Left ventricle myocardium (tissue), 1 donor: Measurements from ENCODE around the genes BOLL and CLK1.

DNA sequence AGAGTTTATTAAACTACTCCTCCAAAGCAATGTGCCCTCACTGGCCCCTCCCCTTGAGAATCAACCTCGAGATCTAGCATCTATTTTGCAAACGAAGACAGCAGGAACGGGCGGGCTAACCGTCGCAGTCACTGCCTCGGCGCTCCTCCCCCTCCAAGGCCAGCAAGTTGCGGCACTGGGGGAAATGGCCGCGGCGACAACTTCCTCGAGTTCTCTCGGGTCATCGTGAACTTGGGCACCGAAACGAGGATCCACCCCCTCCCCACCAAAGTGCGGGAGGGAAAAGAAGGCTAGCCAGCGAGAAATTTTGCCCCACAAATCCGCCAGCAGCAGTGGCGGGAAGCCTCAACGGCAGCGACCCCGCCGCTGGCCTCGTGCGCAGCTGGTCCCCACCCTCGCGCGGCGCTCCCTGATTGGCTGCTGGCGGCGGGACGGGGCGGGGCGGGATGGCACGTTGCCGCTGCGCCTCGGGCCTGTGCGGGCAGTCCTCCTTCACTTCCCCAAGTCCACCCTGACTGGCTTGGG lies at the start of gene BOLL:
Gene BOLL, minus strand, starts transcription at position 384 of the 525 bp plus-strand sequence.
- PRO-cap = no peak

DNA sequence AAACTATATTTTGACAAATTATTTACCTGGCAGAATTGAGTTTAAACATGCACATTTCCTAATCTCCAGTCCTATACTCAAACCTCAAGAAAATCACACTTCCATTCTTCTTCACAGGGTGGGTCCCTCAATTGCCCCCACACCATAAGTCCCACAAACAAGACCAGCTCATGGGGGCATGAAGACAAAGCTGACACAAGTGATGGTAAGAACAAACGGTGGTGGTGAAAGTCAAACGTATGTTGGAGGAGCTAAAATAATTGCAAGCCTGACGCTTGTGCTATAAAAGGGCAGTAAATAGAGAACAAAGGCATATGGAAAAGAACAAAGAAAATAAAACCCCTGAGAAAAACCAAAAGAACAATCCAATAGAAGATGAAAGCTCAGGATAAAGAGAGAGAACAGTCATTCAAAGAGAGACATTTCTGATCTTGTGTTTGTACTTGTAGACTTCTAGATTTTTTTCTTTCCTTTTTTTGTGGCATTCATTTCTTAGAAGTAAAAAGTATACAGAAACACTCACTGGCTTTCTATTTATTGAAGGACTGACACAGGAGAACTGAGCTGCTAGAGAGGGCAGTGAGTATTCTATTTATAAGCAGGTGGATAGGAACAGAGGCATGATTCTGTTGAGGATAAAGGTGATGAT lies 688.6 kb downstream of the SATB2 start:
- PRO-cap = no peak

DNA sequence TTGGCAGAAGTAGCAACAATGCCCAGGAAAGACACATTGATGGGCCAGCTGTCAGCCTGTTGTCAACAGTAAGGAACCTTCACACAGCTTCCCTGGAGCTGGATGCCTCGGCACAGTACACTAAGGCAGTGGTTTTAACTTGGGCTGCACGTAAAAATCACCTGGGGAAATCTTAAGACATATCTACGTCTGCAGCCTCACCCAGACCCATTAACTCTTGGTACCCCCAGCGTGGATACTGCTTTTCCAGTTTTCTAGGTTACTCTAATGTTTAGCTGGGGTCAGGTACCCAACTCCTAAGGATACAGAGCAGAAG lies 679.8 kb downstream of the SATB2 start:
- PRO-cap = no peak

DNA sequence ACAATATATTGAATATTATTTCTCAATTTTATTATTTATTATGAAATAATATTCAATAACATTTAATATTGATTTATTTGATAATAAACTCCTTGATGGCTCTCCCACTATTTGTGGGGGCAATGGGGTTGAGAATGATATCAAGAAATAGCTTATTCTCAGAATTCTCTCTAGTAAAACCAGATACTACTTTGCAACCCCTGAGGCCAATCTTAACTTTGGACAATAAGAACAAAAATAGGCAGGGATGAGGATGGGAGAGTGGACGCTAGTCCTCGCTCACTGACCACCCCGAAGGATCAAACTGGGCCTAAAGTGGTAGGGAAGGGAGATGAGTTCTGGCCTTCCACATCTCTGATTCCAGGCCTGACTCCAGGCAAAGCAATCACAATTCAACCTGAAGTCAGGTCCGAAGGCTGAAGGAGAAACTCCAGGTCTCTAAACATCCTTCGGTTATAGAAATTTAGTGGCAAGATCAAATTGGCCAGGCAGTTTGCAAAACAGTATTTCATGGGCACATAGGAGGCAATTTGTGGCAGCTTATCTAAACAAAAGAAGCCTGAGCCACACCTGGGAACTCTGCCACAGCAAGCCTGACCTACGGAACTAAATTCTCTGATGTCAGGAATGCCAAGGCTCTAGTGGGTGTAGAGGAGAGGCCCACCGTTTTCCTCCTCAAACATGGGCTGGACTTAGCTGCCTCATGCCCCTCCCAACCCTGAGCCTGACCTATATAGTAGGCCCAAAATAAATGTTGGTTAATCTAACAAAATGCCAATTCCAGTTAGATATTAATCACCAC lies 16.2 kb downstream of the SATB2 start:
- PRO-cap = no peak

DNA sequence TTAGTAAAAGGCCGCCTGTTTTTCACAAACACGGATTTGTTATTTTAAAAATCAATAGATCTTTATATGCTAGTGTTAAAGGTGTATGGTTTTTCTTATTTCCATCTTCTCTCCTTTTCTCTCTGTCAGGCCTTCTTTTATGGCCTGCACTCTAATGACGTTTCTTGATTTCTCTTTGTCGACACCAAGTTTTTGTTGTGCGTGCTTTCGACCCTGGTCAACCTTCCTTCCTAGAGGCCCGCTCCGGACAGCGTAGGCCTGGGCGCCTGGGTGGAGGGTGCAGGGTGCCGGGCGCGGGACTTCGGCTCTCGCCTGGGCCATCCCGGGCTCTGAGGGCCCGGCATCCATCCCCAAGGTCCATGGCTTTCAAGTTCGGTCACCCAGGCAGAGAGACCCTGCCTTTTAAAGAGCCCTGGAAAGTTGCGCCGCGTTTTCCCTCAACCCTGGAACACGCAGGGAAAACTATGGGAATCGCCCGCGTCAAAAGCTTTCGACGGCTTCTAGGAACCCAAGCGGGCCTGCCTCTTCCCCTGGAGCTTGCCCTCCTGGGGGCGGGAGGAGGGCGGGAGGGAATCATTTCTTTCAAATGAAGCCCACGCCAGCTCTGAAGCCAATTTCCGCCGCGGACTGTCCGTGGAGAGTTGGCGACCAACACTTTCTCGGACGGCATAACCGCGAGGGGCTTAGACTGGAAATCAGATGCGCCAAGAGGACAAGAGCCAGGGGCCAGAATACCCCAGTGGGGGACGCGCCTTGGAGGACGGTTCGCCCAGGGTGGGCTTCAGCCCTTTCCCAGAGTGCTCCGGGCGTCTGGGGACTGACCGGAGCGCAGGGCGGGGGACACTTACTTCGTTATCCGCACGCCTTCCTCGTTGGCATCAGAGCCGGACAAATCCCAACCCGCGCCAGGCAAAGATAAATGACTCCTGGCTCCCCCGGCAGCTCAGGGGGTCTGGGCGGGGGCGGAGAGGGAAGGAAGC lies 4.3 kb upstream of the SATB2 start:
- PRO-cap = no peak

DNA sequence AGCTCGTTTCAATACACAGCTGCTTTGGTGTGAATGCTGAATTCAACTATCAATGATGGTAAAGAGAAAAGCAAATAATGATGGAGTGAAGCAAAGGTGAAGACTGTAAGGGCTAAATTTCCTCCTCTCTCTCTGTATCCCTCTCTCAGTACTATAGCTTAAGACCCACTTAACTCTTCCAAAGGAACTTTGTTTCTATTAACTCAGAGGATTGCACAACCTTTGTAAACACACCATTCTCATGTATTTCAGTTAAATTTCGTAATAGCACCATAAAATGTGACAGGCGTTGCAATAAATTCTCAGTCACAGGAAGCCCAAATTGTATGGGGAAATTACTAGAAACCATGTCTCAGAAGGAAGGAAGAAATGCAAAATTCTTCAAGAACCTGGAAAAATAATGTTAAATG lies 112.3 kb downstream of the FTCDNL1 start:
- PRO-cap = no peak

DNA sequence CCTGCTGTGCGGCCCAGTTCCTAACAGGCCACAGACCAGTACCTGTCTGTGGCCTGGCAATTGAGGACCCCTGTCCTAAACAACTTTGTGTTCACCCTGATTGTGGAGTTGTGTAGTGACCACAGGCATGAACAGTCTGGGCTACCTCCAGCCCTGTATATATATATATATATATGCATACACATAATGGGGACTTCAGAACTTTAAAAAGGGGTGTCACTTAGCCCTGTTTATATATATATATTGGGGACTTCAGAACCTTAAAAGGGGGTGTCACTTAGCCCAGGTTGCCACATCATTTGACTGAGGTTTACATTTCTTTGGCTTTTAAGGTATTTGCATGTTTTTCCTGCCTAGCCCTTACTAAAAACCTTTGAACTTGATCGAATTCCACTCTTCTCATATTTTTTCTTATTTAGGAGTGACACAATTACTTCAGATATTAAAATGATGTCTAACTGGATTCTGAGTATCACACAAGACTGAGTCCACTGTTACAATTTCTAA lies 64.8 kb downstream of the FTCDNL1 start:
- PRO-cap = no peak

DNA sequence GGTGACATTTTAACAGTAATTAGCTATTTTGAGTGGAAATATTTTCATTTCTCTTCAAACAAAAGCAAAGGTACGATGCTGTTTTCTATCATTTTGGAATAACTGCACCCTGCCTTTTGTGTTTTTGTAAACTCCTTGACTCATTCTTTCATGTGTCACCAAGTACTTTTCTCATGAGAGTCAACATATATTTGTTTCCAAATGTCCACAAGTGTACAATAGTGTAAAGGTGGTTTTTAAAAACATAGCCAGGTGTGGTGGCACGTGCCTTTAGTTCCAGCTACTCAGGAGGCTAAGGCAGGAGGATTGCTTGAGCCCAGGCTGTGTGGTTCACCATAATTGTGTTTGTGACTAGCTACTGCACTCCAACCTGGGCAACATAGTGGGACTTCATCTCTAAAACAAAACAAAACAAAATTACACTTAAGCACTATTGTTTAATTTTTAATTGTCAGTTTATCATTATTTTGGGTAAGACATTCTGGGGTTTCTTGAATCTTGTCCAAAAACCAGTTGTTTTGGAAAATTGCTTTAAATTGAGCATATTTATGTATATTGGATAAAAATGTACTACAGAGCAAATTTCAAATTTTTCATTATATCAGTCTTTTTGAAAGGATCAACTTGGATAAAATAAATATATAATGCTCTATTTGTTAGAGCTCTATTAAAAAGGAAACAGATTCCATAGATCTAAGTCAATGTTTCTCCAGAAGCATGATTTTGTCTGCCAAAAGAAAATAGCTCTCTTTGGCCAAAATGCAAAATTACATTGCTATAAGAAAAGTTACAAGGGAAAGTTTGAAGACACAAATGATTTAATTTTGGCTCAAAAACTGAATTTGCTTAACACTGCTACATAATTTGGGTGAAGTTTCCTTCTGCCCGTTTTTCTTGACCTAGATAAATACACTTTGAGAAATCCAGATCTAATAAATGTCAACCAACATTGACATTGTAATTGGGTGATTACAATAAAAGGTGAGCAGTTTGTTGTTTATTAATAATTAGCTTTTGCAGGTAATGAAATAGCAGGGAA lies 15.5 kb downstream of the C2orf69 start:
- PRO-cap = no peak

DNA sequence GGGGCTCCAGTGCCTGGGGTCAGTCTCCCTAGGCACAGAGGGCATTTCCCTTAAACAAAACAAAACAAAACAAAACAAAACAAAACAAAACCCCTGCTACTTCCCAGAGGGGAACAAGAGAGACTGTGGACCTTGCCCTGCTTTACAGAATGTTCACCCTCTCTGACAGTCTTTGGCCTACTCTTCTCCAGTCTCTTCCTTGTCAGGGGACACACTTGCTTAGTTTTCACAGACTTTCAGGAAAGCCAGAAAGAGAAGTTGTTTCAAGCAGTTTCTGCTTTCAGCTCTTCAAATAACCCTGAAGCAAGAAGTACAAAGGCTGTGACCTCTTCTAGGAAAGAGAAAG lies 143.1 kb upstream of the SPATS2L start:
- PRO-cap = no peak

- PRO-cap = no peak
Measured at GRCh38 chr2:200201741-200202492, 104.6 kb upstream of the SPATS2L start.

DNA sequence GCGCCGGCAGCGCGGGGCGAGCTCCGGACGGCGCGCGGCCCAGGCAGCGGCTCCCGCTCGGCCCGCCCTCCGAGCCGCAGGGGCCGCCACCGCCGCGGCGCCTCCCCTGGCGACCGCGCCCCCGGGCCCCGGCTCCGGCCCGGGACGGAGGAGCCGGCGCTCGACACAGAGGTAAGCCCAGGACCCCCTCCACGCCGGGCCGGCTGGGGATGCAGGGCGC lies 169 bp downstream of the SPATS2L start:
- PRO-cap = no peak

- PRO-cap = unidirectional peak, plus-strand start at chr2:200383970
Measured at GRCh38 chr2:200383793-200384100, 77.3 kb downstream of the SPATS2L start.

- PRO-cap = no peak
Measured at GRCh38 chr2:200509090-200509568, 739 bp downstream of the KCTD18 start.

DNA sequence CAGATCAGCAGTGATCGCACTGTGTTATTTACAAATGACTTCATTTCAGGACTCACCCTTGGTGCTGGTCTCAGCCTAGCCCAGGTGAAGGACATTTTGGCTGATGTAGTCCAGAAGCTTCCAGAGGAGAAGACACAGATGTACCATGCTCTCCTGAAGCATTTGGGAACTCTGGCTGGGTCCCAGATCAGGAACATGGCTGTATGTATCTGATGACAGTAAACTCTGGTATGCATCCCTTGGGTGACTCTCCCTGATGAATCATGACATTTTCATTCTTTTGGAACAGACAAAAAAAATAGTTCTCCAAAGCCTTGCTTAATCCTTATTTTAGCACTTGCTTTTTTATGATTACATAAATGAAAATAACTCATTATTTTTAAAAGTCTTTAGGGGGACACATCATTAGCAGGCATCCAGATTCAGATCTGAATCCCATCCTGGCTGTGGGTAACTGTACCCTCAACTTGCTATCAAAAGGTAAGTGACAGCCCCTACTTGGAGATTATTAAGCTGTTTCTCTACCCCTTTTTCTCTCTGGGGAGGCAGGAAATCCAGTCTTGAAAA lies 23.2 kb downstream of the AOX1 start:
- PRO-cap = no peak

- PRO-cap = no peak
Measured at GRCh38 chr2:200741357-200741841, 70.3 kb upstream of the BZW1 start.

DNA sequence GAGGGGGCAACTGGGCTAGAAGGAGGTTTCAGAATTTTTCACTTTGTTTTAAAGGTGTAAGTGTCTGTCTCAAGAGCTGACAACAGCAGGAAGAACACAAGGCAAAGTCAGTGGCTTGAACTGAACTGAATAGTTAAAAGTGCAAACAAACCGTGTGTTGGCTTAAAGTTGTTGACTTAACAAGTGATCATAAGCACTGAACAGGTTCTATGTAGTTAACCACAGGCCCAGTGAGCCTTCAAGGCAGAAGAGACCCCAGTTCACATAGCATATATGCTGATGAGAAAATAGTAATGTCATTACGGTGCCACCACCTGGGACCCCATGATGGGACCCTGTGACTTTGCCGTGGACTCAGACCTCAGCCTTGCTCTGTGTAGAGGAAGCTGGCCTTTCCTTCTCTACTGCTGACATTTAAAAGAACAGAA lies 69.9 kb upstream of the BZW1 start:
- PRO-cap = no peak

DNA sequence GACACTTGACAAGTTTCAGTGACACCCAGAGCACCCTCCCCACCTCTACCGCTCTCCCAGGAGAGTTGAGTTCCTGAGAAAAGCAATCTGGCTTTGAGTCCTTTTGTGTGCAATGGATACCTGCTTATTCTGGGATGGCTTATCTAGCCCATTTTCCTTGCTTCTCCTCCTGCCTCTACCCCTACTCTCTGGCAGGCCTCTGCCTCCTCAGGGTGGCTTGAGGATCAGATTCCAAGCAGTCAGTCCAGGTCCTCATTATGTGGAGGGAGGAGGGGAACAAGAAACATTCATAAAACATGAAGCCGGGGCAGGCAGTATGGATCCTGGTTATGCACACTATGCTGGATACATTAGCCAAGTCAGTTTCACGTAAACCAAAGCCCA lies 64.2 kb upstream of the BZW1 start:
- PRO-cap = no peak

GRCh38 chr2:200767326-200767871 lies 44.3 kb upstream of the BZW1 start:
- PRO-cap = no peak

GRCh38 chr2:200859565-200860971 lies 4.4 kb downstream of the CLK1 start:
- PRO-cap = no peak

- PRO-cap = bidirectional peak, plus-strand start at chr2:200864788, minus-strand start at chr2:200864658; bidirectional peak, plus-strand start at chr2:200865344, minus-strand start at chr2:200865239
Measured at GRCh38 chr2:200864533-200865546, at the start of gene CLK1. Gene CLK1, minus strand, starts transcription at chr2:200864658.